Occipital lobe (tissue), 2 donors: ENCODE measurements around the gene RBM38.

DNA sequence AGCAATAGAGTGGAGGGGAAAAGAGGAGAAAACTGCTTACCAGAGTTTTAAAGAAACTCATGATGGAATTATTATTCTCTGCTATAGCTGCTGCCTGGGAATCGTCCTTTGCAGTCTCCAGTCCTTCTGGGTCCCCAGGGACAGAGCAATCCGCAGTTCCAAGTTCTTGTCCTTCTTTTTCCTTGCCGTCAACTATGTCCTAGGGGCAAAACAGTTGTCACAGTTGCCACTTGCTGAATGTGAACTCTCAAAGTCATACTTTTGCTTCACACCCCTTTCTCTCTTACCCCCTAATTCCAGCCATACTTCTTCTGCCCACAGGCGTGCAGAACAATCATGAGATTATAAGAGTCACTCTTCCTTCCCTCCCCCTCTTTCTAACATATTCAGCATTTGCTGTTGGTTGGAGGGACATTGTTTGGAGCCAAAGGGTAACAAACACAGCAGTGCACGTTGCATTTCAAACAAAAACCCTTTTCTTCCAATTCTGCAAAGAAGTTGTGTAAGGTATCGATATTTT lies 74.5 kb downstream of the BCAS1 start:
- RAMPAGE, long total RNA: no peak

DNA sequence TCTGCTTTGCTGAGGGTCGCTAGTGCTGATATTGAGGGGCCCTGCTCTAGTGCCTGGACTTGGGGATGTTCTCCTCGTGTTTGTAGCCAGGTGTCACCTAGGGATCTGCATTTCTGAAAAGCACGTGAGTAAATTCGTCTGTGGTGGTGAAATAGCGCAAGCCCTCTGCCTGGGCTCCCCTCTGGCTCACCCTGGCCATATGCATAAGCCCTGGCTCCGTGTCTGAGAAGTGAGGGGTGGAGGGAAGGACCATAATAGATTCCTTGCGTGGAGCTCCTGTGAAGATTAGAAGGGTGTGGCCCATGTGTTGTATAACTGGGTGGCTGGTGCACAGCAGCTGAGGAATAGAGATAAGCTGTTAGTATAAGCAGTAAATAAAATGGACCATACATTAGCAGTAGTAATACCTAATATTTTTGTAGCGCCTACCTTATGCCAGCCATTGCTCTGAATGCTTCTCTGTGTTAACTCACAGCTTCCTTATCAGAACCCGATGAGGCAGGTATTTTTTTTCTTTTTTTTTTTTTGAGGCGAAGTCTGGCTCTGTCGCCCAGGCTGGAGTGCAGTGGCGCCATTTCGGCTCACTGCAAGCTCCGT lies 4.7 kb downstream of the BCAS1 start:
- RAMPAGE, long total RNA: no peak

GRCh38 chr20:54069007-54069446 lies 1.4 kb downstream of the BCAS1 start:
- RAMPAGE, long total RNA: no peak

DNA sequence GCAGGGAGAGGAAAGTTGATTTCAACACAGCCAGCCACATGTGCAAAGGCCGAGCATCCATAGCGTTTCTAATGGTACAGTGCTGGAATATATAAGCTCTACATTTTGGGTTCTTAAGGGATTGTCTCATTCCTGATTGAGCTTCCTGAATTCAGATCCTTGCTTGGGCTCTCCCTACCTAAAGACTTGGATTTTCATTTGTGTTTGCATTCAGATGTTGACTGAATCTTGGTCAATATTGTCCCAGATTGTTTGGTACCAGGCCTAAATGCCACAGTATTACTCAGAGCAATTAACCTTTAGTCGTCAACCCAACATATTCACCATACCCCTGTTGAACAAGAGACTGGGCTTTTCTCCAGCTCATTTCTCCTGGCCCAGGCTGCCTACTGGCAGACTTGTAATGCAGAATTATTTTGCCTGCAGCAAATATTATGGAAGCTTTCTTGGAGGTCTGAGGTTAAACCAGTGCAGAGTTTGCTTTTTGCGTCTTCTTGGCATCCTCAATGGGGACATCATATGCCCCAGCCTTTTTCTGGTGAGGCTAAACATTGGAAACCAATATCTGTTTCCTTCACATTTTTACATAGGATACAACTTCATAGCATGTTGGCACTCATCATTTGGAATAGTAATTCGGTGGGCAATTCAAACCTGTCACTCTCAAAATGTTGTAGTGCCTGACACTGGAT lies 14.6 kb upstream of the BCAS1 start:
- RAMPAGE, long total RNA: no peak

- RAMPAGE, long total RNA: no peak
Measured at GRCh38 chr20:54524672-54525329, 49.4 kb downstream of the DOK5 start.

DNA sequence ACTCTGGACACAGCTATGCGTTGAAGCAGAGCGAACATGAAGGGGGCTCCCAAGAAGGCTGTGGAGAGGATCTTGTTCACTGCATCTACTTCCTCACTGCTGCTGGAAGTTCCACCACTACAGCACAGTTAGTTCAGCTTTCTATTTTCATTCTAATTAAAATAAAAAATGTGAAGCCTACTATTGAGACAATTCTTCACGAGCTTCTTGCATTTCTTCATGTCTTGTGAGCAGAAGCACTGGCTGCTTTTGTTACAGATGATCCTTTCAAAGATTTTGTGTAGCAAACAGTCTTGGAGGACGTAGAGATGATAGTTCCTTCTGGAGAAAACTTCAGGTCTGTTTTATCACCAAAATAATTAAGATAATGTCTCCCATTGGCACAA lies 57.3 kb downstream of the CBLN4 start:
- RAMPAGE, long total RNA: no peak

DNA sequence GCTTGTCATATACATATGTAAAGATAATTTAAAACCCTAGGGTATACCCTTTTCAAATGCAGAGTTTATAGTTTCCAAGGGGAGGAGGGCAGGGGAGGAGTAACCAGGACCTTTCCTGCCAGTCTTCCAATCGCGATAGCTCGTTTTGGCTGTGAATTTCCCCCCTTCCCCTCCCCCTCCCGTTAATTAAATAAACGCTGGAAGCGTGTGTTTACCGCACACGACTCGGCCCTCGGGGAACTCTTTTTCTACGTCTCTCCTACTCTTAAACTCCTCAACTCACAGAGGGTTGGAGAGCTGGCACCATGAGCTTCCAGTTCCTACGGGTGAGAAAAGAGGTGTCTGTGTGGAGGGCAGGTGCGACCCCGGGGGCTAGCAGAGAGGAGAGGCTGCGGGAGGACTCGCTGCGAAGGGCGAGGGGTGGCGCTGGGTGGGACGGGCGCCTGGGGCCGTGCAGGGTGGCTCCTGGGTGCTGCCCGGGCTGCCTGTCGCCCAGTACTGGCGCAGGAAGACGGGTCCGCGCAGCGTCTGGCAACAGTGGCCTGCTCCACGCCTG lies 4.2 kb upstream of the TFAP2C start:
- RAMPAGE, long total RNA: no peak

DNA sequence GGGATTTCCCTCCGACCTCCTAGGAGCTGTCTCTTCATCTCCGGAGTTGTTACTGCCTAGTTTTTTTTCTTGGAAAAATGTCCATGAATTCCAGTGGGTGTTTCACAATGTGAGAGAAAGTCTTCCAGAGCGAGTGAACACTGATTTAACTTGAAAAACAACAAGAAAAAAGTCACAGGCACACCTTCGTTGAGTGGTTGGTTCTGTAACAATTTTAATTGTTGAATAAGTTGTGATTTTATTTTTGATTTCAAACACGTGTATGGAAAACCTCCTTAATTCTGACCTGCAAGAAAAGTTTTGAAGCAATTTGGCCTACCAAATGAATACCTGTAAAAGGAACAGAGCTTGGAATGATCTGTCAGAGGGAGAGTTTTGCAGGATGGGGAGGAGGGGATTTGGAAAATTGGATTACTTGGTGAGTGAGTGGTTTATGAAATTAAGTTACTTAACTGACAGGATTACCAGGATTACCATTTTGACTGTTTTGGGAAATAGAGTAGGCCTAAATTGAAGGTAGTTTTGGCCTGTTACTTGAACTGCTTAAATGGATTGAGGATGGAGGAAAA lies 3.0 kb downstream of the TFAP2C start:
- RAMPAGE, long total RNA: no peak

DNA sequence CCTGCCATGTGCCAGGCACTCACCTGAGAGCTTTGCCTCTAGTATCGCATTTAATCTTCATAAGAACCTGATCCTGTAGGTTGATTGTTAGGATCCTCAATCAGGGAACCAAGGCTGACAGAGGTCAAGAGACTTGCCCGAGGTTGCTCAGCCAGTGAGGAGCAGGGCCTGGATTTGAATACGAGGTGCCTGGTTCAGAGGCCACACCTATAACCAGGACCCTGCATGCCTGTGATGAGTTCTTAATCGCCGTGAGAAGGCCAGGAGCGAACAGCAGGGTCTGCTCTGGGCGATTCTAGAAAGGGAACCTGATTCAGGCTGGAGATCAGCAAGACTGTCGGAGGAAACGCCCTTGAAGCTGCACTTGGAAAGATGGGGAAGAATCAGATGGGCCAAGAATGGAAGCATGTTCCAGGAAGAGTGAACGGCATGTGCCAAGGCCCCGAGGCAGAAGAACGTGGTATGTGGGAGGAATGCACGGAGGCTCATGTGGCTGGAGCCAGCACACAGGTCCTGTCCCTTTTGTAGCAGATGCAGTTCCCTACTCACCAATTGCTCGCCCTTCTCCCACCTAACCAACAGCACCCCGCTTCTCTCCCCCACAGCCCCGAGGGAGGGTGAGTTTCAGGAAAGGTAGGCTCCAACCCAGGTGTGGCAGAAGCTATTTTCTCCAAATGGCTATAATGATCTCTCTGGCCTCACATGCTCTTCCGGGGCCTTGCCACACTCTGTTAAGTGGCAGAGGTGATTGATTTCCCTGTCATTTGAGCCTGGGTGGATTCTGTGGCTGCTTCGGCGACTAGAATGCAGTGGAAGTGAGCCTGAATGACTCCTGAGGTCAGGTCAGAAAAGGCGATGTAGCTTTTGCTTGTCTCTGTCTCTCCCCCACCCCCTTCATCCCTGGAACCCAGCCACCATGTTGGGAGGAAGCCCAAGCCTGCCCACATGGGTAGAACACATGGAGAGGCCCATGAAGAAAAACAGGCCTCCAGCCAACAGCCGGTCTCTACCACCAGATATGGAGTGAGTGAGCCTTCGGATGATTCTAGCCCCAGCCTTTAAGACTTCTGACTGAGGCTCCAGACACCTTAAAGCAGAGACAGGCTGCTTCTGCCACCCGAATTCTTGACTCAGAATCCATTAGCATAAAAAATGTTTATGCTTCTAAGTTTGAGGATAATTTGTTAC lies 180.7 kb downstream of the TFAP2C start:
- RAMPAGE, long total RNA: no peak

DNA sequence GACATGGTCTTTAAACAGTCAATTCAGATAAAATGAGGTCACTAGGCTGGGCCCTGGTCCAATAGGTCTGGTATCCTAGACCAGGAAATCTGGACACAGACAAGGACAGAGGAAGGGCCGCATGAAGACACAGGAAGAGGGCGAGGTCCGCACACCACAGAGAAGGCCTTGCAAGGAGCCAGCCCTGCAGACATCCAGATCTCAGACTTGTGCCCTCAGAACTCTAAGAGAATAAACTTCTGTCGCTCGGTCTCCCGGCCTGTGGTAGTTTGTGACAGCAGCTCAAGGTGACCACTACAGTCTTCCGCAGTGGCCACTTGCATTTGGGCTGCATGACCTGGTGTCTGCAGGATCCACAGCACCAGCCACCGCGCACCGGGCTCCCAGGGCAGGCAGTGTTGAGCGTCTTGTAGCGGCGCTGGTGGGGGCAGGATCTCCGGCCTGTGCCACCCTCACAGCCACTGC lies 6.1 kb upstream of the RBM38 start:
- RAMPAGE, long total RNA: no peak

DNA sequence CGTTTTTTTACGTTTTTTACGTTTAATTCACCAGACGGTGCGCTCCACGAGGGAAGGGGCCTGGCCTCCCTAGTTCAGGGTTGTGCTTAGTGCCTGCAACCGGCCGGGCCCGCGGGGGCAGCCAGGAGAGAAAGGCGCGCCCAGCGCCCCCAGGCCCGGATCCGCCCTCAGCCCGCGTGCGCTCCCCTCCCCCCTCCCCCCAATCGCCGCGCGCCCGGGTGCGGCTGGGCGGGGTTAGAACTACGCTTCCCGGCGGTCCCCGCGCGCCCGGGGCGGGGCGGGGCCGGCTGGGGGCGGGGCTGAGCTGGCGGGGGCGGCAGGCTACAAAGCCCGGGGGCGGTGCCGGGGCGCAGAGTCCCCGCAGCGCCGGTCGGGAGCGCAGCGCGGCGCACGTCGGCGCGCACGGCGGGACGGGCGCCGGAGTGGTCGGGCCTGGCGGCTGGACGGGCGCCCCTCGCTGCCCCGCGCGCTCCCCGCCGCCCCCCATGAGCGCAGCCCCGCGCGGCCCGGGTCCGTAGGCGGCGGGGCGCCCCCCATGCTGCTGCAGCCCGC lies at the start of gene RBM38:
Gene RBM38 (plus strand): TSS at position 350 of the 552 bp plus-strand sequence.
- RAMPAGE, long total RNA: no peak

- RAMPAGE, long total RNA: no peak
Measured at GRCh38 chr20:57404294-57404517, 13.0 kb downstream of the RBM38 start.

DNA sequence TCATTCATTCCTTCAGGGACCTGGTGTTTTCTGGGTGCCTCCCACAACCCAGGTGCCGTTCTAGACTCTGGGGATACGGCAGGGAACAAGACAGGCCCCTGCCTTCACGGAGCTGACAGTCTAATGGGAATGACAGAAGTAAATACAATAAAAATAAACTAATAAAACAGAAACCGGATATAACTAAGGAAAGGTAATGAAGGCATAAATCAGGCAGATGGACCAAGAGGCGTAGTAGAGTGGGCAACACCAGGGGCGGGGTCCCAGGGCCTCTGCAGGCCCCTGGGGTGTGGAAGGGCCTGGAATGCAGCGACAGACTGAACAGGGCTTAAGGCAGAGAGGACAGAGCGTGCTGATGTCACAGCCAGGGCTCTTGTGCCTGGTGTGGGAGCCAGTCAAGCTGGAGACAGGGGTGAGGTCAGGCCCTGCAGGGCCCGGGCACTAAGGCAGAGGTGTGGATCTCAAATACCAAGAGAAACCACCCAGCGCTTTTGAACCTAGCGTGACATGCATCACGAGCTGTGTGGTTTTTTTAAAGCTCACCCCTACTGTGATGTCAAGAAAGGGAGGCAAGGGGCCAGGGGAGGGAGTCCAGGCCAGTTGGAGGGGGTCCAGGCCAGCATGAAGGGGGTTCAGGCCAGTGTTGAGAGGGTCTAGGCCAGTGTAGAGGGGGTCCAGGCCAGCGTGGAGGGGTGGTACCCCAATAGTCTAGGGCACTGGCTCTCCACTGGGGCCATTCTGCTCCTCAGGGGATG lies 42.3 kb downstream of the RBM38 start:
- RAMPAGE, long total RNA: no peak

- RAMPAGE, long total RNA: no peak
Measured at GRCh38 chr20:57450092-57450929, 59.1 kb downstream of the RBM38 start.

GRCh38 chr20:57482987-57483602 lies 41.8 kb downstream of the CTCFL start:
- RAMPAGE, long total RNA: no peak

GRCh38 chr20:57566371-57567157 lies 5.7 kb downstream of the PCK1 start:
- RAMPAGE, long total RNA: no peak

GRCh38 chr20:57580452-57580938 lies 19.6 kb downstream of the PCK1 start:
- RAMPAGE, long total RNA: no peak

GRCh38 chr20:57618771-57619857 lies 1.1 kb downstream of the ZBP1 start:
- RAMPAGE, long total RNA: no peak

GRCh38 chr20:57651289-57652533 lies 31.5 kb upstream of the ZBP1 start:
- RAMPAGE, long total RNA: no peak

DNA sequence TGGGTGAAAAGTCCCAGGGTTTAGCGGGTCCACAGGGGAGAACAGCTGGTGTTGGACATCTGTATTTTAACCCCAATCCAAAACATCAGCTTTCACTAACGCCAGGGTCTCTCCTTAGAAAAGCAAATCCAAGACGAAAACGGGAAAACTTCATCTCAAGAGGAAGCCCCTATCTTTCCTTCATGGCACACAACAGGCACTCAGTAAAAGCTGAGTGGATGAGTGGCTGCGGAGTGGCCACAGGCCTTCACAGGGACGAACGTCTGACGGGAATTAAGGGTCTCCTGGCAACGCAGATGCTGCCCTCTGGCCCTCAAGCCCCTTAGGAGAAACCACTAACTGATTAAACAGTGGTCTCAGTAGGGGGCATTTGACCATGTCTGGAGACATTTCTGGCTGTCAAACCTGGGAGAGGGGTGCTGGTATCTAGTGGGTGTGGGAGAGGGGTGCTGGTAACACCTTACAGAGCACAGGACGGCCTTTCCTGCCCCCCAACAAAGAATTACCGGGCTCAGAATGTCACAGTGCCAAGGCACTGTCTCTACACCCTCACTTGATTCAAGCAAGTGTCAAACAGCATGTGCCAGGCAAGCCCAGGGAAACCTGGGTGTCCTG lies 4.3 kb downstream of the PMEPA1 start:
- RAMPAGE, long total RNA: no peak